ENCODE data around the genes ADCY6, RND1, LMBR1L and DNAJC22.

DNA sequence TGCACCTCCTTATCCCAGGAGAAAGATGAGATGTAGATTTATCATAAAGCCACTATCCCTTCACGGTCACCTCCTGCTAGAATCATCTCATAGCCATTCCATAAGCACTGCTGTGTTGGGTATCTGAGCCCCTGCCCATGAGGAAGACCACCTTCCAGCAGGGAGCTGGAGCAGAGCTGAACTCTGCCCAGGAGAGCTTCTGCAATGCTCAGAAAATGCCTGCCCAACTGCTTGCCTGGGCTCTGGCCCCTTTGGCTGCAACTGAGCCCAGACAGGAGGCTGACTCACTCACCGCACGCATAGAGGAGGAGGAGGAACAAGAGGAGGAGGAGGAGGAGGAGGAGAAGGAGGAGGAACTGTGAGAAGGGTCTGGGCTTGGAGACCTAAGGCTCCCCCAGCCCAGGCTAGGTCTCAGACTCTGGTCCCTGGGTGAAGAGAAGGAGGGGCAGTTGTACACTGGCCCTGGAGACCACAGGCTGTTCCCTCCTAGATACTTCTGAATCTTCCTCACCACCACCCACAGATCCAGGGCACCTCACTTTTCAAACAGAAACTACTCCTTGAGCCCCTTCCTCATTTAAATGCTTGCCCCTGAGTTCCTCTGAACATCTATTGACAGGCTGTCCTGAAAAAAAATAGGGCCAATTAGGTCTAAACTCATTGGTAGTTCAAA lies 875 bp downstream of the VDR start:
- PRO-cap = no peak
- RAMPAGE, long total RNA = no peak

DNA sequence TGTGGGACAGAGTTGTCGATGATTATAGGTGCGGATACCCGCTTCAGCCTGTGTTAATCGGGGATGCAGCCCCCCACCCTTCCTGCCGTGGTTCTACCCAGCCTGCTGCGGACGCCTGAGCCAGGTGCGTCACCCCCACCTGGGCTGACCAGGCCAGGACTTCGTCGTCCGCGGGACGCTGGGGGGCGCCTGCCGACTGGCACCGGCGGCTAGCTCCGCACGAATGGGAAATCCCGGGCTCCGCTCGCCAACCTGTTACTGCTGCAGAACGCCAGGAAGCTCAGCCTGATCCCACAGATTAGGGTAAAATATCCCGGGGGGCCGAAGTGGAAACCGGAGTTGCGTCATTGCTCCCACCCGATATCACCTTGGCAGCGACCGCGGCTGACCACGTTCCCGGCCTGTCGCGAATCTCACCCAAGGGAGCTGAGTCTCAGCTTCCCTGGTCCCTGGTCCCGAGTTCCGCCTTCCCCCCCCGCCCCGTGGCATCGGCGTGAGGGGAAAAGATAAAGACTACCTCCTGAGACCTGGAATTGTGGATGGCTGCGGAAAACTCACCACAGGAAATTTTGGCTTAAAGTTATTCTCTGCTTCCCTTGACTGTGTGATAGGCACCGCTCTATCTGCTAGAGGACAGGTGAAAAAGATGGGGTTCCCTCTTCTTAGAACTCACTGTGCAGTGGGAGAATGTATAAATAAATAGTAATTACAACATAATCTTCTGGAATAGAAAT lies 634 bp upstream of the VDR start:
- PRO-cap = no peak
- RAMPAGE, long total RNA = no peak

DNA sequence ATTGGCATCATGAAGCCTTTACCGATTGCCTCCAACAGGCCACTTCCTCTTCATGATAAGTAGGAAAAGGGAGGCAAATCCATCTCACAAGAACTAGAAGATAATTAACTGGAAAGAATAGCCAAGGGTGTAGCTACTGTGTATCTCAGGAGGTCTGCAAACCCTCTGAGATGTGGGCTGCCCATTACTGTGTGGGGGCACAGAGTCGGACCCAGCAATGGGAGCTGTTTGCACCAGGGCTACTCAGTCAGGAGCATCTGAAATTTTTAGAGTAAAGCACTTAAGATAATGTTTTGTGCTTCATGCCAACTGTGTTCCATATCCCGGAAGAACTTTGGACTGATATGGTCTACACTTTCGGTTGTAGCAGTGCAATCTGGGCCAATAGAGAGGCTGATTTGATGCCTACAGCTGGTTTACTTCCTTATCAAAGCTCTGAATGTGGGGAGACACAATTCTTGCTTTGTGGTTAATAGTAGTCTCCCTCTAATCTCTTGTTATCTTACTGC lies 7.6 kb upstream of the VDR start:
- PRO-cap = no peak
- RAMPAGE, long total RNA = no peak

- PRO-cap = no peak
- RAMPAGE, long total RNA = no peak
Observed at GRCh38 chr12:47938795-47939677, 24.4 kb upstream of the TMEM106C start.

GRCh38 chr12:48296306-48297524 lies 32.1 kb upstream of the H1-7 start:
- PRO-cap = no peak
- RAMPAGE, long total RNA = no peak

DNA sequence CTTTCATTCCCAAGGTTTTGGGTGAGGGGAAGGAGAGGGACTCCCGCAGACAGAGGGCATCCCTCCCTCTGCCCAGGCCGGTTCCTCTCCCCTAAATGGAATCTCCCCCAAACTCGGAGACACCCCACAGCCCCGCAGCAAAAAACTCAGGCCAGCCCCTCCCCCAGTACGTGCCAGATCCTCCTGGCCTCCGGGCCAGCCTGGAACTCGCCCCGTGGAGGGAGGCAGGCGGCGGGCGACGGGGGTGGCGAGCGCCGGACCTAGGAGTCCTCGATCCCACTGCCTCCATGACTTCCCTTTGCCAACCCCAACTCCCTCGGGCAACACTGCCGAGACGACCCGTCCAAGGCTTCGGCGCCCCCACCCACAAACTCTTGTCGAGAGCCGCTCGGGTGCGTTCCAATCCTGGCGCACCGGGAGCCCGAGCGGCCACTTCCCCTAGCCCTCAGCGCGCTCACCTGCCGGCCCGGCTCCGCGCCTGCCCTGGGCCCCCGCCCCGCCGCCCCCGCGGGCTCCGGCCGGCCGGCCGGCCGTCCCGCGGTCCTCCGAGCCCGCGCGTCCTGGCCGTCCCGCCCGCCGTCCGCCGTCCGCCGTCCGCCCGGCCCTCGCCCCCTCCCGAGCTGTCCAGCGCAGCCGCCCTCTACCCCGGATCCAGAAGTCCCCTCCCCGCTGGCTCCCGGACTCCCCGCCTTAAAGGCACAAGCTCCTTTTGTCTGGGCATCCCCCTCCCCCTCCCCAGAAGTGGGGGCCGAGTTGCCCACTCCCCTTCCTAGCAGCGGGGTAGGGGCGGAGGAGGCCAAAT lies at the start of gene ADCY6:
Gene ADCY6, minus strand, starts transcription at position 642 of the 802 bp plus-strand sequence.
- PRO-cap = no peak
- RAMPAGE, long total RNA = no peak

DNA sequence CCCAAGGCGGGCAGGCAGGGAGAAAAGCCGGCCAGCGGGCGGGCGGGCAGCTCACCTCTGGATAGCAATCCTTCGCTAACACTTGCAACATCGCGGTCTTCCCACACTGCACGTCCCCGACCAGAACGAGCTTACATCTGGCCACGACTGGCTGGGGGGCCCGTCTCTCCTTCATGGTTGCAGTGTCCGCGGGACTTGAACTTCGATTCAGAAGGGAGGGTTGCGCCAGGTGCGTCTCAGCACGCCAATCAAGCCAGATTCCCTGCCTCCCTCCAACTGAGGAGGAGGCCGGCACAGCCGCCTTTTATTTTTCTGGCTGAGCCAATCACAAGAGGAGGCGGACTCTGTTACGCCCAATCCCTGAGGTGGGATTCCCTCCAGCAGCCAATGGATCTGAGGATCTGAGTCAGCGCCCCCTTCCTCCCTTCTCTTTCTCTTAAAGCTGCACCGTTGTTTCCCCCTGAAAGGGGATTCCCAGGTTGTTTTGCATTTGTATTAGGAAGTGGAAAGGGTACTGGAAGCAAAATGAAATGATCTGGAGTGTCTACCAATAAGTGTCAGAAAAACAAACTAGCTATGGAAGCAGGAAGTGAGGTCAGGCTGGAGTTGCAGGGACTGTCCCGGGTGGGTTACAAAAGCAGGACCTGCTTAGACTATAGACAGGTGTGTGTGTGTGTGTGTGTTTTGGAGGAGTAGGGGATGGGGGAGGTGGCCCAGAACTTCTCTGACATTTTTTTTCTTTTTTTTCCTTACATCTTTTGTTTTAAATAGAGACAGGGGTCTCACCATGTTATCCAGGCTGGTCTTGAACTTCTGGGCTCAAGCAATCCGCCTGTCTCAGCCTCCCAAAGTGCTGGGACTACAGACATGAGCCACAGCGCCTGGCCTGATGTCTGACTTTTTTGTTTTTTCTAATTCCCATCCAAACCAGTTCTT lies at the start of gene RND1:
Gene RND1, minus strand, starts transcription at position 278 of the 936 bp plus-strand sequence.
- PRO-cap = bidirectional peak, plus-strand start at position 489 of the sequence, minus-strand start at position 278 of the sequence
- RAMPAGE, long total RNA = no peak

DNA sequence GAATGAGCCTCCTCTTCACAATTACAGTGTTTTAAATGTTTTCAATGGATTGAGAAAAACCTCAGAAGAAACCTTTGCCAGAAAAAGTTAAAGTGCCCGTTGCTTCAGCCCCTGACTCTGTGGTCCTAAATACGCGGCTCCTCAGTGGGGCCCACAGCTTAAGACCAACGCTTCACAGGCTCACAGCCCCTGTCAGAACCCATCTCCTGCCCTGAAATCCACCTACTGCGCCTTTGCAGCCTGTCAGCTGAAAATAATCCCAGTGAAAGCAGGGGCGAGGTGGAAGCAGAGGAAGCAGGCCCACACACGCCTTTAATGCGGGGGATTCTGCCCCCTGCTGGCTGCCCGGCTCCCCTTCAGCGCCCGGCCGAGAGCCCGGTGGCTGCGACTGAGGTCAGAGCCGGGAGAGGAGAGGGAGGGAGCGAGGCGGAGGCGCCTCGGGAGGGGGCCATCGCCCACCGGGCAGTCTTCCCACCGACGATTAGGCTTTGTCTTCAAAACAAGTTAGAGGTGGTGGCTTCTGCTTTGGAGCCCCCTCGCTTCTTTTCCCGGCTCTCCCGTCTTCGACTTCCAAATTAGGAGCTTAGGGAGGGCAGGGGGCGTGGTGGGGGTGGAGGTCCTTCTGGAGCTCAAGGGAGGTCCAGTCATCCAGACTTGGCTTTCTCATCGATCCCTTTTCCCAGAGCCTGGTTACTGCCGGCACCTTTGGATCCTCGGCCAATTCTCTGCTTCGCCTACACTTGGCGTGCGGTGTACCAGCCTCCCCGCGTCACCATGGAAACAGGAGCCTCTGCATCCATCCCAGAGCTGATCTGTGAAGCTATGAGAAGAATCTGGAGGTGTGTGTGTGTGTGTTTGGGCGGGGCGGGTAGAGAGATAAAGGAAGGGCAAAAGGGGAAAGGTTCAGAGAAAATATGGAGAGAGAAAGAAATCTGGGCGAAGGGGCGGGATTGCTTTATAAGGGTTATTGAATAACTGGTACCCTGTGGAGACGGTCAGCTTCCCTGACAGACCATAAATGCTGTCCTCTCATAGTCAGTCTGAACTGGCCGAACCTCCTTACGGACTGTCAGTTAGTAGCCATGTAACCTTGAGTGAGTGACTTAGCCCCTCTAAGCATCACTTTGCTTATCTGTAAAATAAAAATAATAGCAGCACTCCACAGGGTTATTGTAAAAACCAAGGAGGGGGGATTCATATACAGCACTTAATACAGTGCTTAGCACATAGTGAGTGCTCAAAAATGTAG lies 13.0 kb upstream of the CCDC65 start:
- PRO-cap = no peak
- RAMPAGE, long total RNA = no peak

DNA sequence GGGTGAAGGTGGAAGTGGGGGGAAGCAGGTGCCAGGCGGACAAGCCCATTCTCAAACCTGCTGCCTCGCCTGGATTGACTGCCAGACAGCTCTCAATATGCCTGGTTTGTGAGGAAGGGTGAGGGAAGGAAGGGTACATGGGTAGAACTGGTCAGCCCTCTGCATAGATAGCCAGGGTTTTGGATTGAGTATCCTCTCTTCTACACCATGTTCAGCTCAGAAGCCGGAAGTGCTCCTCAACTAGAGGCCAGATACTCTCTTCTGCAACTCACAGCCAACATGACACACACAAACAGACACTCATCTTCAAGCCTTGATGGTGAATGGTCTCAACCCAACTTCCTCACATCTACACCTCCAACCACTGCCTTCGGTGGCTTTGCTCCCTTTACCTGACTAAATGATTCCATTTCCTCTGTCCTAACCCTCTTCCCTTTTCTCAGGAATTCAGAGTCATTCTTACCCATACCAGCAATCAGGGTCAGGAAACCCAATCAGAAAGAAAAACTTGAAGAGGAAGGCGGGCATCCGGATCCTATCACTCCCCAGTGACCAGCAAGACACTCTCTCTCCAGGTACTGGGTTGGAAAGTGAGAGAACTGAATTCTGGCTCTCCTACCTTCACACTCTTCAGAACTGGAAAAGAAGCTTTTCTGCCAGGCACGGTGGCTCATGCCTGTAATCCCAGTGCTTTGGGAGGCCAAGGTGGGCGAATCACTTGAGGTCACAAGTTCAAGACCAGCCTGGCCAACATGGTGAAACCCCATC lies 7.7 kb upstream of the FKBP11 start:
- PRO-cap = no peak
- RAMPAGE, long total RNA = no peak

DNA sequence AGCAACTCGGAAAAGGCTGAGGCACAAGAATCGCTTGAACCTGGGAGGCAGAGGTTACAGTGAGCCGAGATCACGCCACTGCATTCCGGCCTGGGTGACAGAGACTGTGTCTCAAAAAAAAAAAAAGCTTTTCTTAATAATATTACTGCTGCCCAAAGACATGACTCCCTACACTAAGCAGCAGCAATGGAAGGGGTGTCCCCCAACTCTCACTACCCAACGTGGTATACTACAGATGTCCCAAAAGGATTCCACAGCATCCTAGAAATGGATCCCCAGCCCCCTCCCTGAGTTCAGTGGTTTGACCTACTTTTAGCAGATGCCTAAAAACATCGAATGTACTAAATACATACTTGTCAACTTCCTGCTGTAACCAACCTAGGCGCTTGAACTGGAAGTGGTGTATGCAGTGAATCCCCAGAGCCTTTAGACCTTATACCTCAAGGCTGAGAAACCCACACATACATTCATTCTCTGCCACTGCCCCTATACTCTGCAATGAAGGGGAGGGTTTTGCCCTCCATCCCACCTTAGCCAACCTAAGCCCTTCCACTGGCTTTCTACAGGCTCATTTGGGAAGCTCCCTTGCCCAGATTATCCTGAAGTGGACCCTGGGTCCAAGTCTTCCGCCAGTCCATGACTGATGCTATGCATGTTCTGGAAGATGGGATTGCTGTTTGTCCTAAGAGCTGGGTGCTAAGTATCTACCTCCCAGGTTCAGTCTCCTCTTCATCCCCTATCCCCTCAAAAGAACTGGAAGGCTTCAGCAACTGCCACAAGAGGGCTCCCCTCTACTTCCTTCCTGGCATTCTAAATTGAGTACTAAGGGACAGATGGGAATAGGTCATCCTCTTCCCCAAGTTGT lies 8.7 kb upstream of the FKBP11 start:
- PRO-cap = no peak
- RAMPAGE, long total RNA = no peak

DNA sequence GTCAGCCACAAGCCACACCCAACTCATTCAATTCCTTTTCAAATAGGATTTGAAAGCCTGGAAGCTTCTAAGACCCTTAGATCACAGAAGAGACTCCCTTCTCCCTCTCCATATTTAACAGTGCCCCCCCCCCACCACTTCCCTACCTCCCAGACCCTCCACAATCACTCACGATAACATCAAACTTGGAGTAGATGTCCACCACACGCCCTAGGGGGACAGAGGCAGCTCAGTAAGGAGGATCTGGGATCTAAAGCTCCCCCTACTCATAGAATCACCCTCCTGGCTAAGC lies 4.2 kb upstream of the DDN start:
- PRO-cap = no peak
- RAMPAGE, long total RNA = no peak

GRCh38 chr12:49058889-49059274 lies 1.7 kb downstream of the KMT2D start:
- PRO-cap = no peak
- RAMPAGE, long total RNA = no peak

GRCh38 chr12:49059480-49060406 lies 851 bp downstream of the KMT2D start:
- PRO-cap = no peak
- RAMPAGE, long total RNA = no peak

GRCh38 chr12:49088003-49088633 lies 6.5 kb downstream of the DHH start:
- PRO-cap = no peak
- RAMPAGE, long total RNA = no peak

GRCh38 chr12:49110400-49111218 lies at the start of gene LMBR1L:
LMBR1L (minus strand) TSS chr12:49110847.
- PRO-cap = bidirectional peak, plus-strand start at chr12:49110787, minus-strand start at chr12:49110649; bidirectional peak, plus-strand start at chr12:49111060, minus-strand start at chr12:49110847
- RAMPAGE, long total RNA = no peak

- PRO-cap = no peak
- RAMPAGE, long total RNA = no peak
Observed at GRCh38 chr12:49189435-49189982, 629 bp upstream of the TUBA1A start.

DNA sequence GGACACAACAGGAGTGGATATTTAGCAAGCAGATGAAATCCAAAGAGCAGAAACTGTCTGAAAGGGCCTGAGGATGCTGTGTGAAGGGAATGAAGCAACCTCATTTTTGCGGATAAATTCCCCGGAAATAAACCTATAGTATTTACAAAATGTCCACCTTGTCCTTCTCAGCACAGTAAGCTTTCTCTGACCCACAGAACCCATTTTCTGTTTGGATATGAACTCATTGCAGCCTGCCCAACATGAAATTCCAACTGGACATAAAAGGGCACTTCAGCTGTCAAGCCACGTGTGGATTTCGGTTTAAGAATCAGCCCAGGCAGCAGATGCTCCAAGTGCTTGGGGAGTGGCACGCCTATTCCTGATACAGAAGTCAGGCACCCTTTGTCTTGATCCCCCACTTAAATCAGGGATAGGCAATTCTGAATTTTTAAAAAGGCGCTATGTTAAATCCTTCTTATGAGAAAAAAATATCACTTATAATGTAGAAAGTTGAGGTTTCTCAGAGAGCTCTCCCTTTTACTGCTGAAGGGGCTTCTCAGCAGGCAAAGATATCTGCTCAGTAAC lies 32.7 kb upstream of the TUBA1C start:
- PRO-cap = no peak
- RAMPAGE, long total RNA = no peak

DNA sequence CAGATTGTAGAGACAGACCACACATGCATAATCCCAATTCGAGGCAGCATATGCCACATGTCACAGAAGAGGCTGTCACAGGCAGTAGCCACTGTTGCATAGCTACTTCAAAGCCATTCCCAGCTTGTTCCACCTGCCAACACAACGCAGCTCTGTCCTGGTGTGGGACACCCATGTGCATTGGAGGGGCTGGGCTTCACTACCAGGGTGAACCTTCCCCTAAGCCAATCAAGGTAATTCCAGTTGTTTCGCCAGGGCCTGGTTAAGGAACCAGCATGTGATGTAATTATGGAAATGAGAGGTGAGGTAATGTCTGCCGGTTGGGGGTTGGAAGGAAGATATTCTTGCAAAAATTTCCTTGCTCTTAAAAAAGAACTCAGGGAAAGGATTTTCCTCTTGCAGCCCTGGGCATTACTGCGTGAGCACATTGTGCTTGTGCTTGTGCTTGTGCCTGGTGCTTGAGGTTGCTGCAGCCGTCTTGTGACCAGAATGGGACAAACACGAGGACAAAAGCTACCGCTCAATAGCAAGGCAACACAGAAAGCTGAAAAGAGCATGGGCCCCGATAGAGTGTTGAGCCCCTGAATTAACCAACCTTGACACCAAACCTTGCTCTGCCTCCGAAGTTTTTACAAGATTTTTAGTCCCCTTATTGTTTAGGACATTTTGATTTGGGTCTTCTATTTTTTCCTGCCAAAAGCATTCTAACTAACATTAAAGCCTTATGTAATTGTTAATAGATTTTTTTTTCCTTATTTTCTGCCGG lies 14.9 kb downstream of the TUBA1C start:
- PRO-cap = no peak
- RAMPAGE, long total RNA = no peak

- PRO-cap = no peak
- RAMPAGE, long total RNA = no peak
Observed at GRCh38 chr12:49346552-49347092, at the start of gene DNAJC22. DNAJC22 (plus strand) TSS chr12:49346888.

DNA sequence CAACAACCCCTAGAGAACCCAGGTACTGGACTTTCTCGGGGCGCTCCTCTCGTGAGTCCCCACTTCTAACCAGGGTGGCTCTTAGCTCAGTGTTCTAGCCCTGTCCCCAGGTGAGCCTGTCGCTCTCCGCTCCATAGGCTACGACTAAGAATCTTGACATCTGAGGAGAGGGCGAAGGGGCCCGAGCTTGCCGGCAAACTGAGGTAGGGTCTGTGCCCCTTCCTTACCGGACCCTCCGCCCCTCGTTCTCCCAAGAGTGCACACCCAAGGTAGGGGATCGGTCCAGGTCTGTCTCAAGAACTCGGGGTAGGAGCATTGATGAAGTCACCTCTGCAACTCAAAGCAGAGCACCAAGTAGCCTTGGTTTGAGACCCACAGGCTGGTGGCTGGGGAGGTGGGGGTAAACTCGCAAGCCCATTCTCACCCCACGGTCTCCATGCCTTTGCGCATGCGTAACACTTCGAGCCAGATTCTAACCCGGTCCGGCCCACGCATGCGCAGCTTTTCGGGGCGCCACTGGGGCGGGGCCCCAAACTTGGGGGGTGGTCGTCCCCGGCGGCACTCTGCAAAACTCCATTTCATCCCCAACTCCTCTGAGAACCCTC lies 420 bp downstream of the MCRS1 start:
- PRO-cap = no peak
- RAMPAGE, long total RNA = no peak